GM23248 (cell line): ENCODE measurements around a stretch of chr2.

- RAMPAGE, long total RNA, result no peak
Measured at GRCh38 chr2:47839311-47839852, 56.4 kb downstream of the MSH6 start.

DNA sequence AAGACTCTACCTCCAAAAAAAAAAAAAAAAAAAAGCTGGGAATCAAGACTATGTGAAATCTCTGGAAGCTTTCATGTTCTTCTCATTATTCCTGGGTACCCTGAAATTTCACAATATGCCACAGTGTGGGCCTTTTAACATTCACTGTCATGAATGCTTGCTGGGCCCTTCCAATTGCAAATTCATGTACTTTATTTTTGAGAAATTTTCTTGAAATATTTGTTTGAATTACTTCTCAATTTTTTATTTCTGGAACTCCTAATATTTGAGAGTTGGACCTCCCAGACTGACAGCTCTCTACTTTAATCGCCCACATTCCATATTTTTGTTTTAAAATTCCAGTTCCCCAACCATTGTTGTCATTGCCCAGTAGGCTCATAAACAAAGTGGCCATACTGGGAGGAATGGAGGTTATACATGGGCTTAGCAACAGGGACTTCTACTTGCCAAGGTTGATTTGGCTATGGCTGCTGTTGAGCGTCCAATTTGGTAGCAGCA, 38.0 kb downstream of the FBXO11 start:
- RAMPAGE, long total RNA, result no peak

DNA sequence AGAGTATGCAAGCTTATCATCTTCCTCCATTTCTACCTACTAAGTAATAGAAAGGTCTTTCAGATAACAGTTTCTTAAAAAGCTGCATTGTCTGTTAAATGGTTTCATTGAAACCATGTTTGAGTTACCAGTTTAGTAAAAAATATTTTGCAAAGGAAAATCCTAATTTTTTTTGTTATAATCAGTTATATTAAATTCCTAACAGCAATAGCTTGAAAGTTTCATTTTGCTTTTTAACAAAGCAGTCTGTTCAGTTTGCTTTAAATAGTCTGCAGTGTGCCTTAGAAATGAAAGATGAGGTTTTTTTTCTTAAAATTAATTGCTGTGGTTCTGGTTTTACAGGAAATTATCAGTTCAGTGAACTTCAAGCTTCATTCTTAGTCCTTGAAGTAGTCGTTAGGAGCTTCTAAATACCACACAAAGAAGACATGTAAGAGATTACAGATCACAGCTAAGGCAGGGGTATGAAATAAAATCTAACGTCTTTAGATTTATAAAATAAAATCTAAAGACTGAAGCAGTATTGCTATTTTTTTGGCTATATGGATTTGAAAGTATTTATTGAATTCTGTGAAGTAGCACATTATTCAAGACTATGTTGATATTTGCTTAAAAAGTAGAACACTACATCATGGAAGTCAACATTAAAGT, 7.7 kb downstream of the PPP1R21 start:
- RAMPAGE, long total RNA, result no peak

GRCh38 chr2:48462261-48463197, 22.0 kb downstream of the PPP1R21 start:
- RAMPAGE, long total RNA, result no peak

GRCh38 chr2:48514704-48514991, 15.3 kb upstream of the STON1 start:
- RAMPAGE, long total RNA, result no peak

DNA sequence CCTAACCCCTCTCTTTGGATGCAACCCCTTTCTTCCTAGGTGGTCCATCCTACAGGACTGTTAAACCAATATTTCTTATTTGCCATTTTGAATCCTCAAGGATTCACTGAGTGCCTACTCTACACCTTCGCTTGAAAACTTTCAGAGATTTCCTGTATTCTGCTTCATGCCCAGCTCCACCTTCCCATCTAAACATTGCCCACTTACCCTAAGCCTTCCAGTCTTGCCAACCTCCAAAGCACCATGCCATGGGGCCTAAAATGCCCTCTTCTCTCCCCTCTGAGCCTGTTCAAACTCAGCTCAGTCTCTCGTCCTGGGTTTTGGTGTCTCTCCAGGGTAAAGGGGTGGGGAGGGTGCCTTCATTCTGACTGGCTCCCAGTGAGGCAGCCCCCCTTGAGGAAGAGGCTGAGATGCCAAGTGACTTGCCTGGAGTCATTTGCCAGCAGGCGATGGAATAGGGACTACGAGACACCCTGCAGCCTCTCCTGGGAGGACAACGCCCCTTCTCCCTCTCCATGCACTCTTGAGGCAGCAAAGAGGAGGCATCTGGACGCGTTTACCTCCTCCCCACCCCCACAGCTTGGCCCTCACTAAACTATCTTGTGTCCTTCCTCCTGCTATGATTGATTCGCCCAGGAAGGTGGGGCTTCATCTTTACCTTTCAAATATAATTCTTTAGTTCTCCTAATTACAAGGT, 858 bp upstream of the STON1 start:
- RAMPAGE, long total RNA, result no peak

- RAMPAGE, long total RNA, result no peak
Measured at GRCh38 chr2:49578841-49579308, 424.6 kb upstream of the FSHR start.

DNA sequence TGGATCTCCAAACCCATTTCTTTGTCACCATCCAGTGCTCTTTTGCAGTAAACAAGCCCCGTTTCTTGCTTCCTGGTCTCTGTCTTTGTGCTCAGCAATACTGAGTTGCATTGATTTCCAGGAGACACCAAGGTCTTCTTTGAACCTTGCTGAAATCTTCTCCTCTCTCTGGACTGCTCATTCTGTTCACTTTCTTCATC, 139.6 kb upstream of the NRXN1 start:
- RAMPAGE, long total RNA, result no peak

- RAMPAGE, long total RNA, result no peak
Measured at GRCh38 chr2:53353475-53353854, 414.1 kb upstream of the CHAC2 start.

DNA sequence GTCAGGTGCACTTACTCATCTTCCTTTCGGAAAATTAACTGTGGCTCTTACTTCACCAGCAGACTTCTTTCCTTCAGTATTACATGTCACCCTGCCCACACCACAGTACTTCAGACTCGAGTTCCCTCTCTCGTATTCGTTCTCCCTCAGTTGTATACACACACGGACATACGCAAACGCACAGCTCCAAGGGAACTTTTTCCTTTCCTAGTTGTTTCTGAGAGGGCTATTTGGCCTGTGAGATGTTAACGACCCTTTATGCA, 761 bp downstream of the ERLEC1 start:
- RAMPAGE, long total RNA, result no peak

- RAMPAGE, long total RNA, result no peak
Measured at GRCh38 chr2:54329749-54330700, 659 bp upstream of the C2orf73 start.

- RAMPAGE, long total RNA, result no peak
Measured at GRCh38 chr2:54419964-54420352, 36.2 kb upstream of the SPTBN1 start.

- RAMPAGE, long total RNA, result no peak
Measured at GRCh38 chr2:54508619-54509133, 52.5 kb downstream of the SPTBN1 start.

DNA sequence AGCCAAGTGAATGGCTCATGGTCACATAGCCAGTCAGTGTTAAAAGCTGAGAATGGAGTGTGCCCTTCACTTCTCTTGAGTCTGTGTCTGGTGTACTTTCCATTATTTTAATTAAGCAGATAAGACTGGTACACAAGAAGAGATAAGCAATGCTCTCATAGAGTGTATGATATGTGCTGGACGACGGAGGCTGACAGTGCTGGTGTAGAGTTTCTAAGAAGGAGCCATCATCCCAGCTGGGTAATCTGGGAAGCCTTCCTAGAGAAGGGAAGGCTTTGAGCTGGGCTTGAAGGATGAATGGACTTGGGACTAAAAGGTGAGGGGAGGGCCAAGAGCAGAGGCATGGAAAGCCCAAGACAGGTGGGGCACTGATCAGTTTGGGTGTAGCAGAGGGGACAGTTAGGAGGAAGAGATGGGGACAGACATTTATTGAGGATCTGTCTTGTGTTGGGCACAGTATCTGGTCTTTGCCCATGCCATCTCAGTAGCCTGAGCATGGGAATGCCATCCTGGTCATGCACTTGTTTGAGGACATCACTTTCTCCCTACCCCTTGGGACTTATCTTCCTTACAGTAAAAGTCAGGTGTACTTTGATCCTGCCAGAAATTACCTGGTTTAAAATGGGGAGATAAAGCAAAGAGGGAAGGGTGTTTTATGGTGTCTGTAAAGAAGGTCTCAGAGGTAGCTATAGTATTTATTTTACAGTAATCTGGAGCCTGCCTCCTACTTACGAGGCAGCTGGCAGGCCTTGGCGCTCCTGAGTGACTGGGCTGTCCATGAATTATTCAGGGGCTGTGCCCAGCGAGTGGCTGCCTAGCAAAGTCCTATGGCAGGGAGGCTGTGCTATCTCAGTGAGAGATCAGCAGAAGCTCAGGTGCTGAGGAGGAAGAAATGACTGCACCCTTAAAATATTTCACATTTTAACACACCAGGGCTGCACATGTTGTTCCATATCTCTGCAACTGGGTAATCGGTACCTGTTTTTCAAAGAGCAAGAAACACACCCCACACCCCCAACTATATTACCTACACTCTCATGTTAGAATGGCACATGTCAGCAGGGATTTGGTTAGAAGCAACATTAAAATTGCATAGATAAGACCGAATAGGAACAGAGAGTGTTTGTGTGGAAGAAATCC, 93.7 kb downstream of the SPTBN1 start:
- RAMPAGE, long total RNA, result no peak

- RAMPAGE, long total RNA, result no peak
Measured at GRCh38 chr2:54559358-54560110, 103.4 kb downstream of the SPTBN1 start.

DNA sequence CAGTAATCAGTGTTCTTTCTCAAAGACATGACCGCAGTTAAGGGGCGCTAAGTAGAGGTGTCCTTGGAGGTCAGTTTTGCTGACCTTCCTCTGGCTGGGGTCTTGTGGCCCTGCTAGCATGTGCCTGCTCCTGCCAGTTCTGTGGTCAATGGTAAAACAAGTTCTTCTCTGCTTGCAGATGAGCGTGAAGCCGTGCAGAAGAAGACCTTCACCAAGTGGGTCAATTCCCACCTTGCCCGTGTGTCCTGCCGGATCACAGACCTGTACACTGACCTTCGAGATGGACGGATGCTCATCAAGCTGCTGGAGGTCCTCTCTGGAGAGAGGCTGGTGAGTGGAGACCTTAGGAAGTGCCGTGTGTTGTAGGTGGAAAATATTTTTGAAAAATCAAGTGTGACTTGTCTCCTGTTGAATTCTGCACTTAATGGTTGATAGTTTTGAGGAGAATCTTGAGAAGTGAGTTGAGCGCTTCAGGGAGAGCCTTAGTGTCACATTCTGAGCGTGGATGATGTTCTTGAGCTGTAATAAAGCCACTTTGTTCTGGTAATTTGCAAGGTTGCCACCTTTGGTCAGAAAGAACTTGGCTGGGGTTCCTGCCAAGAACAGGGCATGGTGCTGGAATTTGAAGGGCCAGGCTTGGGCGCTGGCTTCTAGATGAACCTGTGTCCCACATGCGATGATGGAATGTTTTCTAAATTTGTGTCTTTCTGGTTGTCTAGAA, 124.4 kb upstream of the EML6 start:
- RAMPAGE, long total RNA, result no peak

DNA sequence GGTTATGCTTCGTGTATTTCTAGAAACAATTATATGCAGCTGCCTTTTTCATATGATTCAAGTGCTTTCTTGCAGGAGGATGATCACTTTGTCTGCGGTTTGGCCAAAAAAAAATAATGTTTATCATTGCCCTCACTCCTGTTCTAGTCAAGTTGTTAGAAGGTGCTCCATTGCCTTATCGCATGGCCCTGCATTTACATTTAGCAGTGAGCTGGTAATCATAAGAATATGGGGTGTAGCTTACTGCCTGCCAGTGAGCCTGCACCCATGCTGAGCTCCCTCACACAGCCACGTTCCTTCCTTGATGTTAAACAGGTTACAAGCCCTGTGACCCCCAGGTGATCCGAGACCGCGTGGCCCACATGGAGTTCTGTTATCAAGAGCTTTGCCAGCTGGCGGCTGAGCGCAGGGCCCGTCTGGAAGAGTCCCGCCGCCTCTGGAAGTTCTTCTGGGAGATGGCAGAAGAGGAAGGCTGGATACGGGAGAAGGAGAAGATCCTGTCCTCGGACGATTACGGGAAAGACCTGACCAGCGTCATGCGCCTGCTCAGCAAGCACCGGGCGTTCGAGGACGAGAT, 94.8 kb upstream of the EML6 start:
- RAMPAGE, long total RNA, result no peak

- RAMPAGE, long total RNA, result no peak
Measured at GRCh38 chr2:54630678-54631817, 92.4 kb upstream of the EML6 start.

DNA sequence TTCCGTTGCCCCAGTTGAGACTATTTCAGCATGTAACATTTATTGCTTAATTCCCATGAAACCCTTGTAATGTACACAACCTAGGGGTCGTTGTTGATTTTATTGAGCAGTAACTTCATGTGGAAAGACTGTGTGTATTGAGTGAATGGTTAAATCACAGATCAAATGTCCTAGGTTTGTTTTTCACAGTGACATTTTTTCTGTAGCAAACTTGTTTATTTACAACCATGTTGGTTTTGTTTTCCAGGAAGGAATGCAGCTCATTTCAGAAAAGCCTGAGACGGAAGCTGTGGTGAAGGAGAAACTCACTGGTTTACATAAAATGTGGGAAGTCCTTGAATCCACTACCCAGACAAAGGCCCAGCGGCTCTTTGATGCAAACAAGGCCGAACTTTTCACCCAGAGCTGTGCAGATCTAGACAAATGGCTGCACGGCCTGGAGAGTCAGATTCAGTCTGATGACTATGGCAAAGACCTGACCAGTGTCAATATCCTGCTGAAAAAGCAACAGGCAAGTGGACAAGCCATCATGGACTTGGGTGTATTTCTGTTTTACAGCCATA, 79.3 kb upstream of the EML6 start:
- RAMPAGE, long total RNA, result no peak

DNA sequence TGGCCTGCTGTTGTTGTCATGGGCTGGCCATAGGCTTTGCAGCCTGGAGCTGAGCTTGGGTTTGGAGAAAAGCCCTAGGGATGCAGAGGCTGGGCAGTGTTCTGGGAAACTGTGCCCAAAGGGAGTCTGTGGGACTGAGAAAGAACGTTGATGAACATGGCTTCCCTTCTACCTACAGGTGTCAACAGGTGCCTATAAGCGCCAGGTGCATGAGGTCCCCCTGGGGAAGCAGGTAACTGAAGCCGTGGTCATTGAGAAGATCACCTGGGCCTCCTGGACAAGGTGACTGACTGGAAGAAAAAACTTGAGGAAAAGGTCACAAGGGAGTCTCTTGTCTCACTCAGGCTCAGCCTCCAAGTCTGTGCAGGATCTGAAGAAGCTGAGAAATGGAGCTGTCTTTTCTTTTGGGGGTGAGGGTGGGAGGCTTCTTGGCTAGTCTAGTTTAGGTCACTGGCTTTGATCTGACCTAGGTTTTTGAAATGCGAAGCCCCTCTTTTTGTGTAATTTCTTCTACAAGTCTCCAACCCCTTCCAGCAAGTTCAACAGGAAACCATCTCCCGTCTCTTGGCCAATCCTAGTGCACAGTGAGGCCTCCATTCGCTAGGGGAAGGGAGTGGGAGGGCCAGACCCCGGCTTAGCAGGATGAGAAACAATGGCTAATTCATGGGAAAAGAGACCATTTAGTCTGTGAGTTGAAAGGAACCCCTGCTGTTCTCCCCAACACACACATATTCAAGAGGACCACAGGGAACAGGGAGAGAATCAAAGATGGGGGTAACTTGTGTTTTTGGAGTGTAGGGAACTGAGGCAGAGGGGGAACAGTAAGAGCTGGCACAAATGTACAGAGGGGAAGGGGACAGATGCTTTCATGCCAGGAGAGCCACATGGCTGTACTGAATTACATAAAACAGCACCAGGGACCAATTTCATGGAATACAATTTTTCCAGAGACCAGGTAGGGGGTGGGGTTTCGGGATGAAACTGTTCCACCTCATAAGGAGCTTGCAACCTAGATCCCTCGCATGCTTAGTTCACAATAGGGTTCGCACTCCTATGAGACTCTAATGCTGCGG, 83.1 kb downstream of the RTN4 start:
- RAMPAGE, long total RNA, result no peak